Iris pigment epithelial cell (primary cell): ENCODE measurements around a stretch of chr6.

DNA sequence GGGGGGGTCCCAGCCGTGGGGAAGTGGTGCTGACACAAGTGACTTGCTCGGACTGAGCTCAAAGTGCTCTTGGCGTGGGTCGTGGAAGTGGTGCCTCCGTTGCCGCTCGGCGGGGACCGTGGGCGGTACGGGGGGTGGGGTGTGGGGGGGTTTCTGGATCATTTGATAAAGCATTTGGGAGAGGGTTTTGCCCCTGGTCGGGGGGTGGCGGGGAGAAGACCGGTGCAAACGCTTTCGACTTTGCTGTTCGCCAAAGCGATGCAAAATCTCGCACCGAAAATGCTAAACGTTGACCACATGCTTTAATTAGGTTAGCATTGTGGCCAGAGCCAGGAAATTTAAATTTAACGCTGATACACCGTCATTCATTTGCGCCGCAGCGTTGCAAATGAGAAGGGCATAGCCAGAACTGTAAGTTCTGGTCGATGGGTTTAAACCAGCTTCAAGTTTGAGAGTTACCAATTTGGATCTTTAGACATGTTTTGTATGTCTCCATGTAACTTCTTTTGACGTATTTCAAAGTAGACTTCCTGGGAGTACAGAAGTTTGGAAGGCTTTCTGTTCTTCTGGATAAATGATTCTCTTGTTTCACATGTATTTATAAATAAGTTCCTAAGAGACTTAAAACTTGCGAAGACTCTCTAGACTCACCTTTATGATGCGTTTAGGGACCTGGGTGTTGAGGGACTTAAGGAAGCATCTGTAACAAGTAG is 980 bp downstream of the CDYL start:
- RRBS = no CpG with 5 or more reads among the region's 30 CpGs

GRCh38 chr6:4804968-4805795 is 29.0 kb downstream of the CDYL start:
- RRBS = 86% methylated on average over 4 of the region's 10 CpGs

- RRBS = no CpG with 5 or more reads among the region's 19 CpGs
These were observed 30.0 kb downstream of the RPP40 start for GRCh38 chr6:4973582-4974411.

DNA sequence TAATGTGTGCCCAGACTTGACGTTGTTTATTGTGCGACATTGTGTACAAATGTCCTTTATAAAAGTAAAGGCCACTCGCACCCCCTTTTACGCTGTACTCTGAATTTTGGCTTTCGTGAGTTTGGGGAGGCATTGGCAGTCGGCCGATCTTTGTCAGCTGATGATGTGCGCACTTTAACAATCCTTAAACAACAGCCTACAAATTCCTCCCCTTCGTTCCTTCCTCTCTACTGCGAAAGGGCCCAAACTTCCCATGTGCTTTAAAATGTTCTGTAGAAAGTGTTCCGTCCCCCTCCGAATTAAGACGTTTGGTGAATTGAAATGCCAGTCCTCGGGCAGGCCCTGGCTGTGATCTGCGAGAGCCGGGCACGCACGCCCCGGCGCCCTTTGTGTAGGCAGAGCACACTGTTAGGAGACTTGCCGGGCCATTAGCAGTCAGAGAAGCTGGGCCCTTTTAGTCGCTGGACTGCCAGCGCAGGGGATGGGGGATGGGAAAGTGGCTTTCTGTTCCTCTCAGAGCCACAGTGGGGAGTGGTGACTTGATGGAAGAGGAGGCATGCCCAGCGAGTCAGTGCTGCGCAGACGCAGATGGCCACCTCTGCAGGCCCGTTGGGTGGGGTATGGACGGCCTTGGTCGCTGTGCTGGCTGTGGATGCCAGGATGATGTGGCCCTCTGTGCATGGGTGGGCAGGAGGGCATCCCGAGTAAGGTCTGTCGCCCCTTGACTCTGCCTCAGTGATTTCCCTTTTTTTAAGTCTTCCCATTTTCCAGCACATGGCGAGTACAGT is 2.2 kb downstream of the PPP1R3G start:
- RRBS = no CpG with 5 or more reads among the region's 32 CpGs

GRCh38 chr6:5119127-5119556 is 34.0 kb downstream of the PPP1R3G start:
- RRBS = no CpG with 5 or more reads among the region's 8 CpGs

GRCh38 chr6:5205762-5206502 is 54.8 kb downstream of the LYRM4 start:
- RRBS = no CpG with 5 or more reads among the region's 6 CpGs

GRCh38 chr6:5447476-5448122 is 186.3 kb downstream of the FARS2 start:
- RRBS = no CpG with 5 or more reads among the region's 3 CpGs

DNA sequence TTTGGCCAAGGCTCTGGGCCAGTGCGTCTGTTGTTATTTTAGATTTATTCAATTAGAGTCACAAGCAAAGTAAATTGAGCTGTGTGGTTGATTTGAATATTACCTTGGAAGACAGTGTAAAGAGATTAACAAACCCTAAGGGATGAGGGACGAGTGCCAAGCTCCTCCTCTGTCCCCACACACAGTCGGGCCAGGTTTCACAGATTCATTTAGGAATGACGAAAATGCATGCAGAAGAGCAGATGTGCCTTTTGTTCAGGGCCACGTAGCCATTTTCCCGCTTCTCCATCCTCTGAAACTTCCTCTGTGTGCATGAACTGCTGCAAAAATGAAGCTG is 361.5 kb downstream of the NRN1 start:
- RRBS = no CpG with 5 or more reads among the region's 6 CpGs

DNA sequence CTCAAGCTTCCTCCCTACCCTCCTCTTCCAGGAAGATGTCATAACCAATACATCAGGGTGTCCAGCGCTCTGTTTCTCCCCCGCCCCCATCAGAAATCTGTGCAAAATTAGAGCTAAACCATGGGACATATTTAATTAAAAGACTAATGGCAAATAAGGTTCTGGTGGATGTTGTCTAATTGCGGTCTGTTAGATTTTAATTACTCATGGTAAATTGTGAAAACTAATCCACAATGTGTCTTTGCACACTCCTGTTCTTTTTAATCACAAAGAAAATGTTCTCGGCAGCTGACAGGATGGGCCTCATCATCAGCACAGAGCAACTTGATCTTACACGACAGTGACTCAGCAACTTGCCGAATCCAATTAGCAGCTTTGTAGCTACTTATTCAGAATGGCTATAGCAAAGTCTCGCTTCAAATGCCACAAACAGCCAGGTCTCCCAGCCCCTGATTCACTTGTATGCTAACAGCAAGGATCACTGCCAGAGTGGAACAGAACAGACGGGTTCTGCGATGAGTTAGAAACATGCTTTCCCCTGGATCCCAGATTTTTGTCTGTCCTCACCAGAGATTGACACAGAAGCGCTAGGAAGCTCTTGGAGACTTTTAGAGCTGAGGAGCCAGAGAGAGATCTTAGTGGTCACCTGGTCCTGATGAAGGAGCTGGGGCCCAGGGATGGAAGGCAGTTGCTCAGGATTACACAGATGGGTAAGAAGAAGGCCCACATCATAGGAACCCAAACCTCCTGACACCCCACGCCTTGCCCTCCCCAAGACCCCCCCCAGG is 254.4 kb downstream of the NRN1 start:
- RRBS = no CpG with 5 or more reads among the region's 11 CpGs

- RRBS = no CpG with 5 or more reads among the region's 19 CpGs
These were observed 223.9 kb downstream of the NRN1 start for GRCh38 chr6:5782633-5783373.

DNA sequence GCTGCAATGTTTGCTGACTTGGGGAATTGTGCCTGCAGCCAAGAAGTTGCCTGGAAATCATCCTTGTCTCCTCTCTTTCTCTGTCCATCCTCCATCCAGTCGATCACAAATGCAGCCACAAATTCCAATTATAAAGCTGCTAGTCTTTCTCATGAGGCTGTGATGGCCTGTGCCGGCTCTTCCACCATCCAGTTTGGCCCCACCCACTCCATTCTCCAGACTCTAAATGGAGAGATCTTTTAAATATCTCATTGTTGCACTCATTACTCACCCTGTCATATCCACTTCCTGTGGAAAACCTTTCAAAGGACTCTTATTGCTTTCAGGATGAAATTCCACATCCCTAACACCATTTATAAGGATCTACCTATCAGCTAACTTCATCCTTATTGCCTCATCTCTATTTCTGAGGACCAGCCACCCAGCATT is 70.6 kb downstream of the NRN1 start:
- RRBS = no CpG with 5 or more reads among the region's 2 CpGs

DNA sequence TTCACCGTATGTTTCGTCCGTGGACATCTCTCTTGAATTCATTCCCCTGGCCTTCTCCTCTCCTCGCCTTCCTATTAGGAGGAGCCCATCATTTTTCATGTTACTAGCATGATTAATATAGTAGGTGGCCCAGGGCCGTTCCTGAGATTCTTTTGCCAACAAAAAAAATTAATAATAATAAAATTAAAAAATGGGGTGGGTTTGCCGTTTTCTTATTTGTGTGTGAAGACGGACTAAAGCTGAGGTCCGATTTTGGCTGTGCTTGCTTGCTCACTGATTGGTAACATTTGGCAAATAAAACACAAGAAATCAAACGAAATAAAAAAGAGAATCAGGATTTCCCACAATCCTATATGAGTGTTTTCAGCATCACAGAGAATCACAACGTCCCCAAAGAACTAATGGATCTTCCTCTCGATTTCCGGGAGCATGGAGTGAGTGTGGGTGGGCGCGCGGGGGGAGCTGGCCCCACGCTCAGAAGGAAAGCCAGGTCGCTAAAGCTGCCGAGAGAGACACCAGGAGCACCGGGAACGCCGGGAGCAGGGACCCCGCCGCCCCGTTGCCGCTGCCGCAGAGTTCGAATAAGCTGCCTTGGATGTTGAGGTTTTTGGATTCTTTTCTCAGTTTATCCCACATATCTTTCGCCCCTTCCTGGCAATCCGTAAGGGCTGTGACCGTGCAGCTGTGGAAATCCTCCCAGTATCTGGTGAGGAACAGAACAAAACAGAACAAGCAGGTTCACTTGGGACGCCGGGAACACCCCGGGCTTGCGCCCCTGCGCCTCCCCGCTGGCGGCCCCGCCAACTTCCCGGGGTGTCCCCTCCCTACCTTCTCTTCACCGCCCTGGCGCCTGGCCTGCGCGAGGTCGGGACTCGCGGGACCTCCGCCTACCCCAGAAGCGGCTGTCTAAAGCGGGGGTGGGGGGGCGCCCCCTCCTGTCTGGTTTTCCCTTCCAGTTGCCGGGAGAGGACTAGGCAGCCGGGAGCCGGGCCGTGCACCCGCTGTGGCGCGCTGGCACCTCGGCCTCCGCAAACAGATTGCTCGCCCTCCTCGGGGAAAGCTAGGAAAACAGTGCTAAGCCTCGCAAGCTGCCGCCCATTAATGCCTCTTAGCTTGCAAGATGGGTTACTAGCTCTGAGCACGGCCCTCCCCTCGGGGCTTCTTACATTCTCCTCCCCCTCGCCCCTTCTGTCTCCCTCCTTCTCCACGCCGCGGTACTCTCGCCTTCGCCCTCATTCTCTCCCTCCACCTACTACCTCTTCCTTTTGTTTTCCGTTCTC is 7.8 kb downstream of the NRN1 start:
- RRBS = 5% methylated on average over 14 of the region's 72 CpGs

- RRBS = no CpG with 5 or more reads among the region's 68 CpGs
These were observed 4.6 kb downstream of the NRN1 start for GRCh38 chr6:6001715-6002921.

- RRBS = no CpG with 5 or more reads among the region's 8 CpGs
These were observed 85.4 kb upstream of the LY86 start for GRCh38 chr6:6503129-6503569.

DNA sequence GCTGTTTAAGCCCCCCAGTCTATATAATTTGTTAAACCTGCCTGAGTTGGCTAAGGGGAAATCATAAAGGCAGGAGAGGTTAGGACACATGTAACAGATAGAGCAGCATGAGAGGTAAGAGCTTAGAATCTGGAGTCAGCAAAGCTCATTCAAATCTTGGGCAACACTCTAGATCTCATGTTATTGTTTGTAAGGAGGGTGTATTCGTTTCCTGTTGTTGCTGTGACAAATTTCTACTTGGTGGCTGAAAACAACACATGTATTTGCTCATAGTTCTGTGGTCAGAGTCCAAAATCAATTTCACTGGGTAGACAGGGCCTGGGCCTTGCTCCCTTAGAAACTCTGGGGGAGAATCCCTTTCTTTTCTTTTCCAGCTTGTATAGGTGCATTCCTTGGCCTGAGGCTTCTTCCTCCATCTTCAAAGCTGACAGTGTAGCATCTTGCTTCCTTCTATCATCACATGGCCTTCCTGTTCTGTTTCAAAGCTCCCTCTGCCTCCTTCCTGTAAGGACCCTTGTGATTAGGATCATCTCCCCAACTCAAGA is 4.4 kb downstream of the LY86 start:
- RRBS = no CpG with 5 or more reads among the region's 1 CpG

- RRBS = no CpG with 5 or more reads among the region's 3 CpGs
These were observed 12.1 kb downstream of the LY86 start for GRCh38 chr6:6600626-6601018.

GRCh38 chr6:6665602-6665925 is 77.0 kb downstream of the LY86 start:
- RRBS = no CpG with 5 or more reads among the region's 7 CpGs

DNA sequence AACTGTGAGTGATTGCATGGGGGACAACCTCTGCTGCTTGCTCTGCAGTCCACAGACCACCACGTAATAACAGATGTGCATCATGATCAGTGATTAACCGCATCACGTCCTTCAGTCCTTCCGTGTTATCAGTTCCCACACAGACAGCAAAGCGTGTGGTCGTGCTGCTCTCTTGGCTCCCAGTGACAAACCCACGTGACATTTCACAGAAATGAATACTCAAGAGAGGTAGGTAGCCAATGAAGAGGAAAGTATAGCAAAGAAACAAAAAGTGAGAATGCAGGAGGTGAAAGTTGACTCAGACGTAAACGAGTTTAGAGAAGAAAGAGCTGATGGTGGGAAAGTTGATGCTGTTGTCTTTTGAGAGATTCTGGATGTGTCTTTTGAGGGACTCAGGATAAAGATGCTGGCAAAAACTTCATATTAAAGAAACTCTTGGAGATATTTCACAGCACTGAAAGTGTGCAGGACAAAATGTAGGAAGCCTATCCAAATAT is 96.0 kb downstream of the LY86 start:
- RRBS = no CpG with 5 or more reads among the region's 9 CpGs

- RRBS = 75% methylated on average over 4 of the region's 29 CpGs
These were observed 98.4 kb downstream of the LY86 start for GRCh38 chr6:6686581-6687714.

GRCh38 chr6:6703867-6704110 is 115.3 kb downstream of the LY86 start:
- RRBS = no CpG with 5 or more reads among the region's 3 CpGs